Umbilical cord (tissue), 2 donors: ENCODE measurements around a stretch of chr12.

DNA sequence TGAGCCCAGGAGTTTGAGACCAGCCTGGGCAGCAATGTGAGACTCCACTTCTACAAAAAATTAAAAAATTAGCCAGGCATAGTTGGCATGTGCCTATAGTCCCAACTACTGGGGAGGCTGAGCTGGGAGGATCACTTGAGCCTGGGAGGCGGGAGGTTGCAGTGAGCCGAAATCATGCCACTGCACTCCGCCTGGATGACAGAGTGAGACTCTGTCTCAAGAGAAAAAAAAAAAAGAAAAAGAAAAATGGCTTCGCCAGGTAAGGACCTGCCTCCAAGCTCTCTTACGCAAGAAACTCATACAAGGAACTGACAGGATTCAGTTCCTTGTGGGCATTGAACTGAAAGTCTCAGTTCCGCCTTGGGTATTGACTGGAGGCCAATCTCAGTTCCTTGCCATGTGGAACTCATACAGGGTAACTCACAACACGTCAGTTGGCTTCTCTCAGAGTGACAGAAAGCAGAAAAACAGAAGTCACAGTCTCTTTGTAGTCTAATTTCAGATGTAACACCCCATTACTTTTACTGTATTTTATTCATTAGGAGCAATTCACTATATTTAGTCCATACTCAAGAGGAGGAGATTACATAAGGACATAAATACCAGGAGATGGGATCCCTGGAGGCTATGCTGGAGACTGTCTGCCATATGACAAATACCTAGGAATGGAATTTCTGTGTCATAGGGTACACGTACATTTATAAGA is 11.5 kb upstream of the NOPCHAP1 start:
- RAMPAGE, long total RNA = no peak

- RAMPAGE, long total RNA = no peak
These were observed 46.2 kb downstream of the APPL2 start for GRCh38 chr12:105189649-105190354.

- RAMPAGE, long total RNA = no peak
These were observed 3.7 kb upstream of the C12orf75 start for GRCh38 chr12:105326837-105327059.

GRCh38 chr12:105737925-105738629 is 400.7 kb downstream of the NUAK1 start:
- RAMPAGE, long total RNA = no peak

DNA sequence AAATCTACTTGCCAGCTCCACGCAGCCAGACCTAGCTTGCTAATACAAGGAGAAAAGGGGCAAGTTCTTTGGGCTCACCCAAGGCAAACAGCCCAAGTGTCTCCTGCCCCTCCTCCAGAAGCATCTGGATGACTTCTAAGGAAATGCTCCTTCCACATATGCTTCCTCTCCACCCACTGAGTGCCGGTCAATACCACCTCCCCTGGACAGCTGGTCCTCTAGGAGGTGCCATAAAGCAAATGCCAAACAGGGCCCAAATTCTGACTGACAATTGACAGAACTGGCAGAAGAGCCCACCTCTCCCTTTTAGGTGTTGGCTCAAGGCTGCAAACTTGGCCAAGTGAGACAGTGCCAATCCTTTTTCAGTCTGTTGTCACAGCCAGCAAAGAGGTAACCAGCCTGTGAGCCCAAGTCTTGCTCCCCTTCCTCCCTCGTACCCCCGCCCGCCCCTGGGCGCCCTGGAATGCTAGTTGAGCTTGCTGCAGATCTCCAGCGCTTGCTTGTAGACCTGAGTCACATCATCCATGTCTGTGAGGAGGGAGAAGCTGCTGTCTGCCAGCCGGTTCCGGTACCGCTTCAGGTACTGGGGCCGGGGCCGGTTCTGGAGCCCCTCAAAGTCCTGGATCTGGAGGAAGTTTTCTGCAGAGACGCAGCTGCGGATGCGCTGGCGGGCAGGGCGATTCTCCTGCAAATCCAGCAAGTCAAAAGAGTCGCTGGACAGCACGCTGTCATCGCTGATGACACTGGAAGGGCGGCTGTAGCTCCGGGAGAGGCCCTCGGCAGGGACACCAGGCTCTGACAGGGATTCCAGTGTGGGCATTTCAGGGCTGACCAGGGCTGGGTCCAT is 72.2 kb downstream of the NUAK1 start:
- RAMPAGE, long total RNA = no peak

GRCh38 chr12:106110390-106111279 is 28.1 kb downstream of the NUAK1 start:
- RAMPAGE, long total RNA = no peak

DNA sequence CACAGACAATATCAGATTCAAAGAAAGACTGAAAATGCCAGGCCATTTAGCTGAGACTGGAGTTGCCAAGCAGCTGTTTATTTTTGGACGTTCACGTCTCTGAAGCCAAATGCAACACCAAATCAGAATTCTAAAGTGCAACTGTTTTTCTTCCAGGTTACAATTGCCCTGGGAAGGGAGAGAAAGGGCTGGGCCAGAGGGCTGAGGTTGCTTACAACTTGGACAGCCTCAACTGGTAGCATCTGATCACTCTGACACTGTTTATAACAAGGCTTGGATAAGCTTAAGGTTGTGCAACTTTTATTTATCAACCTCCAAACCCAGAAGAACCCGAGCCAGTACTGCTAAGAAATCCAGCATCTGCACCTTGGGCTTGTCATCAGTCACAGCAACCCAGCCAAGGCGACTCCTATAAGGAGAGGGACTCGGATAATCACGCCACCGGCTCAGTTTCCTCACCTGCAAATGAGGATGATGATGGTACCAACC is 24.8 kb downstream of the NUAK1 start:
- RAMPAGE, long total RNA = no peak

GRCh38 chr12:106146159-106146538 is 7.4 kb upstream of the NUAK1 start:
- RAMPAGE, long total RNA = no peak

GRCh38 chr12:106237882-106238236 is 10.0 kb downstream of the CKAP4 start:
- RAMPAGE, long total RNA = no peak

- RAMPAGE, long total RNA = no peak
These were observed 1.4 kb downstream of the CKAP4 start for GRCh38 chr12:106246498-106246784.

GRCh38 chr12:106282563-106283269 is 19.8 kb upstream of the TCP11L2 start:
- RAMPAGE, long total RNA = no peak

- RAMPAGE, long total RNA = no peak
These were observed 6.0 kb downstream of the TCP11L2 start for GRCh38 chr12:106308288-106309265.

GRCh38 chr12:106428378-106428668 is 70.8 kb downstream of the POLR3B start:
- RAMPAGE, long total RNA = no peak

- RAMPAGE, long total RNA = no peak
These were observed 26.6 kb upstream of the RIC8B start for GRCh38 chr12:106747620-106748446.

DNA sequence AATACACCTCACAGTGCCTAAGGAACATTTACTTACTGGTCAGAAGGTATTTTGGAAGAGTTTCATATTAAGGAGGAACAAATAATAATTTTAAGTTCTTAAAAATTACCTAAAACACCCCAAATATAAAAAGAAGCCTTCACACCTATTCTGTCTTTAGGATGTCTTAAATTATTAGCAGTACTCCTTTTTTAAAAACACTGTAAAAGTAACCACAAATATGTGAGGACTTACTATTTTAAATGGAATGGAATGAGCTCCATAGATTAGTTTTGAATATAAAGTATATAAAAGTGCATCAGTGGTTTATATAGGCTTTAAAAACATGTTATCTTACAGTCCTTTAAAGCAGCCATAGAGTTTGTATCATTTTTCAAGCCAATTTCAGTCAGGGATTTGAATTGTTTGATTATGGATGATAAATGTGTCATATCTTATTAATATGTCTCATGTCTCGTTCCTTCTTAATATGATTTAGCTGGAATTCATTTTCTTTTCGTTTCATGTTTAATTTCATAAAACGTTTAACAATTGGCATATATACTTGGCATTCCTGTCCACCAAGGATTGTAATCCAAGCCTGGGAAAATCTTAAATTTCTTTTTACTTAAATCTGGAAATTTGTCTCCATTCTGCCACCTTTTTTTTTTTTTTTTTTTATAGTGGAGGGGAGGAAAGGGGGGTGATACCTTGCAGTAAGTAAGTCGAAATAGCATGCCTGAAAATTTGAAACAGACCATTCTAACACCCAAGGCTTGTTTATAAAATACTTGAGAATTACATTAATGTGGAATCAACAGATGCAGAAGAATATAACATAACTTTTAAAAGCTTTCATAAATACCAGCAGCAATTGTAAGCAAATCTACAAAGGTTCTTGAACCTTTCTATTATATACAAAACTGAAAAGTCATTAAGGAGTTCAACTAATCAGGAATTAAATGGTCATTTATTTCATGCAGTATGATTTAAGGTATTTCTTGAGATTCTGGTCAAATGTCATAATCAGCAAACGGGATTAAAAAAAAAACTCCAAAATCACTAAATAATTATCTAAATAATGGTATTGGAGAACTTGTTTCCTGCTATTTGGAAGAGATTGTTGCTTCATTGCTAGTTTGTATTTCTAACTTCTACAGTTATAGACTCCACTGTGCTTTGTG is 14.3 kb downstream of the MTERF2 start:
- RAMPAGE, long total RNA = no peak

DNA sequence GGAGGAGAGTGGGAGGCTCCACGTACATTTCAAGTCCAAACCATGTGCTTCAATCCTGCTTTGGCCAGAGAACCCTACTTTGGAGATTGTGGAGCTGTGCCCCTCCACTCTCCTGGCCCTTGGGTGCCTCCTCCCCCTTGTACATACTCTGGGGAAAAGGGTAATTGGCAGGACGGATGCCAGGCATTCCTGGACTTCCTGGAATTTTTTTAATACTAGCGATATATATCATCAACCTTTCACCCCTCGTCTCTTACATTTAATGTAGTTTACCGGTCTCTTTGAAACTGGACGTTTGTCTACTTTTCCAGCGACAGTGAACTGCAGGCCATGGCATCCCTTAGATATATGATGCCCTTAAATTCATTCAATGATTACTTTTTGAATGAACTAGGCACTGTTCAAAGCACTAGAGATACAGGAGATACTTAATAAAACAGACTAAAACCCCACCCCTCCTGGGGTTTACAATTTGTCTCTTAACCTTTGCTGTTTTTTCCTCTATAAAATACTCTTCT is 834 bp upstream of the CRY1 start:
- RAMPAGE, long total RNA = no peak

- RAMPAGE, long total RNA = no peak
These were observed 125.3 kb upstream of the PWP1 start for GRCh38 chr12:107560350-107560737.

GRCh38 chr12:108129934-108130474 is 916 bp downstream of the WSCD2 start:
- RAMPAGE, long total RNA = no peak

GRCh38 chr12:108288766-108289621 is 50.1 kb downstream of the CMKLR1 start:
- RAMPAGE, long total RNA = start-site peak on the minus strand at chr12:108288860-108289069, 38 and 18 reads in 2 replicates

DNA sequence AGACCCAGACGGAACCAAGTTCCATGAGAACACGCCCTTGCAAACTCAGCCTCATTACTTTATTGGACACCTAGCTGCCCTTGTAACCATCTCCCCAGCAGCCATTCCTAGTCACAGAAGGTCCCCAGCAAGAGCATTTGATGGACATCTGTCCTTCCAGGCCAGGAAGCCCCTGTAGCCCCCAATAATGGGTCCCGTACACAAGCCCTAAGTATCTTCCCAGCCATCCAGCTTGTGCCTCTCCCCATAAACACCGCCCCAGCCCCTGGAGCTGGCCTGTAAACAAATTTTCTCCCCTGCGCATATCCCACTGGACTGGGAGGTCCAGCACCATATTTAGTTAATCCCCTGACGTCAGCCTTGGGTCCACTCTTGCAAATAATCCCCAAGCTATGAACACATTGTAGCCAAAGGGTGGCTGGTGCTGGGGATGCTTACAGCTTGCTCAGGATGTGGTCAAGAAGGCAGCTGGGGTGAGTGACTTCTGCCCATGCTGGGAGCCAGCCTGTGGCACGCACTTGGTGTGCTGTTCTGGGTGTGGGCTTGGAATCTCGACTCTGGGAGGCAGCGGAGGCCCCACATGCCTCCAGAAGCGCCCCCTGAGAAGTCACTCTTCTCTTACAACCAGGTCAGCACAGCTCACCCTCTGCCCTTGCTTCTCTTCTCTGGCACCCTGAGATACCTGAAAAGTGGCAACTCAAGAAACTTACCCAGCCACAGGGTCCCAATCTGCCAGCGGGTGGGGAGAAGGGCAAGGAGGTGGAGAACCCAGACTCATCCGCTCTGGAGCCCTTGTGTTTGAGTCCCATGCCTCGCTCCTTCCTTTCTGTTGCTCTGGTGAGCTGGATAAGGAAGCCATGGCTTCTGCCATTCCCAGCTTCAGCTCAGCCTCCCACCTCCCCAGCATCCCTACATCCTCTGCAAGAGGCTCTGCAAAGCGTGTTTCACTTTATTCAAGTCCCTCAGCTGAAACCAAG is 32.0 kb downstream of the CMKLR1 start:
- RAMPAGE, long total RNA = no peak